Mesothelial cell of epicardium (in vitro differentiated cells): ENCODE measurements around the genes DTD2, GPR33, ARHGAP5 and AKAP6.

- PRO-cap, result no peak
These were observed 1.3 kb downstream of the NOVA1 start for GRCh38 chr14:26596388-26597104.

GRCh38 chr14:28785128-28785981 lies 18.8 kb downstream of the FOXG1 start:
- PRO-cap, result no peak

GRCh38 chr14:29345788-29346194 lies 579.2 kb downstream of the FOXG1 start:
- PRO-cap, result no peak

GRCh38 chr14:29663406-29664039 lies 264.1 kb downstream of the PRKD1 start:
- PRO-cap, result no peak

DNA sequence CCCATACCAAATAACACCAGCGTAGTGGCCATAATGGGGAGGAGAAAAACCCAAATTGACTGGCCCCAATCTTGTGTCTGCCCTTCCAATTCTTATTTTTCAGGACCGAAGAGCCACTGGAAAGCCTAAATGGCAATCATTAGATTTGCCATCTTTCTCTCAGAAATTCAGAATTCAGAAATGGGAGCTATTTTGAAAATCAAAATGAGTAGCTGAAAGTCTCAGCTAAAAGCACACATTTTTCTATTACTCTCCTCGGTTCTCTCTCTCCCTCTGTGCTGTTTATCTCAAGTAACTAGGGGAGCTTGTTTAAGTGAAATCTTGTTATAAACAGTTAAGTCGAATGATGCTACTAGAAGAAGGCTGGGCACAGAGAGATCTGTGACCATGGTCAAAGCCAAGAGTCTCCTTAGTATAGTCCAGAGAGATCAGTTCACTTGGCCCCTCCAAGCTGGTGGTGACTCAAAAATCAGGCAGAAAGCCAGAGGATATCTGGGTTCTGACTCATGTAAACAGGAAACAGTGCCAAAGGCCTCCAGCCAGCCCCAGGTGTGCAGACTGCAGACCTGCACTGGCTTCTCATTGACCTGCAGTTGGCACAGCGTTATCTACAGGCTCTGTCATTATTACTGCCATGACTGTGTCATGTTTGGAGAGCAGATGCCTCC lies 295.5 kb upstream of the PRKD1 start:
- PRO-cap, result no peak

DNA sequence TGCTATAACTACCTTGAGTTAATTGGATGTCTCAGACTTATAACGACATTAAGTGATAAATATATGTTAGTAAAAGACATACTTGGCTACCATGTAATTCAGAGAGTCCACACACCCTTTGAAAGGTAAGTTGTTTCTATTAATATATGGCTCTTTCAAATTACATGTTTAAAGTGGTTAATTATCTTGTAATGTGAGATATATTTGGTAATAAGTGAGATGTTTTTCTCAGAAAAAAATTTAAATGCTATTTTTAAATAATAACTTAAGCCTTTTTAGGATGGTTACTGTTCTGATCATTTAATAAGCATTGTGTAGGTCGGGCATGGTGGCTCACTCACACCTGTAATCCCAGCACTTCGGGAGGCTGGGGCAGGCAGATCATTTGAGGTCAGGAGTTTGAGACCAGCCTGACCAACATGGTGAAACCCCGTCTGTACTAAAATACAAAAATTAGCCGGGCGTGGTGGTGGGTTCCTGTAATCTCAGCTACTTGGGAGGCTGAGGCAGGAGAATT lies 9.8 kb upstream of the SCFD1 start:
- PRO-cap, result no peak

GRCh38 chr14:31206614-31207322 lies 825 bp downstream of the HECTD1 start:
- PRO-cap, result no peak

DNA sequence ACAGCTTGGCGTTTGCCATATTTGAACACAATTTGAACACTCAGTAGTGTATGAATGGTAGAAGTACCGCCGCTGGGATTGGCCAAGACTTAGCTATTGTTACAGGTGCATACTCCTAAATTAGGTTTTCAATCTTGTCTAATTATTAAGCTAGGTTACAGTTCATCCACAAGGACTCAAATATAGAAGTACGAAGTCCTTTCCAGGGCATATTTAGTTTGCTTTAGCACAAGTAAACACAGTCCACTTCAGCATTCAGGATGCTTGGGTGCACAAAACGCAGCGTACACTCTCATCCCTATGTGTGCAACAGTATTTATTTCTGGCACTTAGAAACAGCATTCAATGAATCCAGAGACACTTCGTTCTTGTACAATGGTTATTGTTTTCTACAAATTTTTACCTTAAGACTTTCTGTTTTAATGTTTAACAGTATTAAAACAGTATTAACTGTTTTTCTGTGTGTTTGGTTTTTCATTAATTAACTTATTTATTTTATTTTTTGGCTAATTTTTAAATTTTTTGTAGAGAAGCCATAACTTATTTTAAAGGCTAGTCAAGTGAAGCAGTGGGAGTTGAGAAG lies 50.6 kb upstream of the HECTD1 start:
- PRO-cap, result no peak

DNA sequence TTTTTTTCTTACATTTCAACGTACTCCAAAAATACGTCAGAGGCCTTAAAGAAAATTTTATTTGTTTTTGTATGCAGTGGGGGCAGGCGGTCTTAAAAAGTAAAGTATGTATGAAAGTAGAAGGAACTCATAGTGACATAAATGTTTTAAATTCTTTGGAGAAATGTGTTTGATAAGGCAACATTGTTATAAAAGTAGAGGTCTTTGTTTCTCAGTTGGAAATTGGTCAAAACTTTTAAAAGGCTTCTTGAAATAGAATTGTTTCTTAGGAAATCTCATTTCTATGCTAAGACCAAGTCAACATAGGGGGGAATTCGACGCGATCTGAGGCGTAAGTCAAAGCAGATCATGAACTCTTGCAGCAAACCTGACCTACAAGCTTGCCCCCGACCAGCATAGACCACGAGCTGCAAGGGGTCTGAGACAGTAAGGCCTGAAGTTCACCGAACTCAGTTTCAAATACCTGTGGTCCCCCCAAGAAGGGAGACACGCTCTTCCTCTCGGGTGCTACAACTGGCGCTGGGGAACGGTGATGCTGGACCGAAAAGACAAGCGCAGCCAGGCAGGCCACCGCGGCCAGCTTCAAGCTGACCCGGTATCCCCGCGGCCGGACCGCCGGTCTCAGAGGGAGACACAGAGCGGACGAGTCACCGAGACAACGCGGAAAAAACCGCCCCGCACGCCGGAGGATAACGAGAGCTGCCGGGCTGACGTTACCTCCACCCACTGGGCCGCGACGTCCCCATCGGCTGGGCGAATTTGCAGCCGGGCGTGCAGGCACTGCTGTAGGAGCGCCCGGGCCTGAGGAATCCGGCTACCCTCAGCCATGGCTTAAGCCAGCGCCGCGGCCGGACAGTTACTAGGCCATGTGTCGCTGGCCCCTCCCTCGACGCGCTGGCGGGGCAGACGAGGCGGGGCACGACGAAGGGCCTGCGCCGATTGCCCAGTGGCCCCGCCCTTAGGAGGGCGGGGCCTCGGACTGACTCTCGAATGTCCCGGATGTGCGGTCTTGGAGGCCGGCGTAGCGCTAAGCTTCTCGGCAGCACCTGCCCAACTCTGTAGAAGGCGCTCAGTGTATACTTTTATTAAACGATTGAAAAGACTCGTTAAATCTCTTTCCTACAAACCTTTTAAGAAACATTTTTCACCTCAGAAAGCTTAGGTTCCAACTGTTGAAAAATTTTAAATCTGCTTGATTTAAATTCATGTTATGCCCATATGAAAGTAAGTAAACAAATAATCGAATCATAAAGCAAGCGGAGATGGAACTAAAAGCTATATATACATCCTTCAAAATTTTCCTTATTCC lies at the start of gene DTD2:
DTD2 (minus strand) TSS at position 941 of the 1,309 bp plus-strand sequence.
- PRO-cap, result unidirectional peak, plus-strand start at position 507 of the sequence; unidirectional peak, minus-strand start at position 861 of the sequence

- PRO-cap, result no peak
These were observed at the start of gene GPR33 for GRCh38 chr14:31487808-31488333. TSS of gene GPR33 (minus strand) at chr14:31488039.

DNA sequence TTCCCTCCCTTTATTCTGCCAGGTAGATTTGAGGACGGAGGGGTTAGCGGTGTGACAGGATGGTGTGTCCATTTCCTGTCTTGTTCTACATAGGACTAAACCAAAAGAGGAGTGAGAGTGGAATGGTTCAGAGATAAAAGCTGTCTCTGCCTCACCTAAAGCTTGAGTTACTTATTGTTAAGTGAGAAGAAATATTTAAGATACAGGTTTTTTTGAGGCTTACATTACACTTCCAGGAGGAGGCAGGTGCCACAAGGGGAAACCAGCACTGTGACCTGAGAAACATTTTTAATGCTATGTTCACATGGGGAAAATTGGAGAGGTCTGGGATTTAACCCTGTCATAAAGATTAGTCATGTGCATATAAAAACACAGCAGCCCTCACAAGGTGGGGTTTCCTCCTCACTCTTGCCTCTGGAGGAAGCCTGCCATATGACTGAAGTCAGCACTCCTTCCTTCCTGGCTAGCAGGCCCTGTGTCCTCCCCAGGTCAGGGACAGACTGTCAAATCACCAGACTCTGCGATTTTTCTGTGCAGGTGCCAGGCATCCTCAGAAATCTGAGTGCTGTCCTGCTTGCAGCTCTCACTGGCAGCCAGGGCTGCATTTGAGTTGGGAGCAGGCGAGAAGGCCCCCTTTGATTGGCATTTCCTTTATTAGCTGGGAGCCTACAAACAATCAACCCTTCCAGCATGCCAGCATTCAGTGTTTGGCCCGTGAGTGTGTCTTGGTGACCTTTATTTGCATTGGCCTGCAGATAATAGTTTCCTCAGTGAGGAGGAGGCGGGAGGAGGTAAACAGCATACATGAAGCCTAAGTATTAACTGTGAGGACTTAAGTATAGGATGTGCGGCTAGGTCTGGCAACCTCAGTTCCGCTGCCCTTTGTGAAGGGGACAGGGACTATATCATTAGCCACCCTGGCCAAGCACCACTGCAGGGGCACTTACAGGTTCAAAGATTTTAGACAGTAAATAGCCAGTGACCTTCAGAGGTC lies 183.9 kb upstream of the ARHGAP5 start:
- PRO-cap, result no peak

- PRO-cap, result no peak
These were observed 141.0 kb upstream of the ARHGAP5 start for GRCh38 chr14:31936018-31936682.

GRCh38 chr14:32077207-32077576 lies at the start of gene ARHGAP5:
TSS of gene ARHGAP5 (plus strand) at chr14:32077304.
- PRO-cap, result bidirectional peak, plus-strand start at chr14:32077304, minus-strand start at chr14:32077327; bidirectional peak, plus-strand start at chr14:32077545, minus-strand start at chr14:32077536

DNA sequence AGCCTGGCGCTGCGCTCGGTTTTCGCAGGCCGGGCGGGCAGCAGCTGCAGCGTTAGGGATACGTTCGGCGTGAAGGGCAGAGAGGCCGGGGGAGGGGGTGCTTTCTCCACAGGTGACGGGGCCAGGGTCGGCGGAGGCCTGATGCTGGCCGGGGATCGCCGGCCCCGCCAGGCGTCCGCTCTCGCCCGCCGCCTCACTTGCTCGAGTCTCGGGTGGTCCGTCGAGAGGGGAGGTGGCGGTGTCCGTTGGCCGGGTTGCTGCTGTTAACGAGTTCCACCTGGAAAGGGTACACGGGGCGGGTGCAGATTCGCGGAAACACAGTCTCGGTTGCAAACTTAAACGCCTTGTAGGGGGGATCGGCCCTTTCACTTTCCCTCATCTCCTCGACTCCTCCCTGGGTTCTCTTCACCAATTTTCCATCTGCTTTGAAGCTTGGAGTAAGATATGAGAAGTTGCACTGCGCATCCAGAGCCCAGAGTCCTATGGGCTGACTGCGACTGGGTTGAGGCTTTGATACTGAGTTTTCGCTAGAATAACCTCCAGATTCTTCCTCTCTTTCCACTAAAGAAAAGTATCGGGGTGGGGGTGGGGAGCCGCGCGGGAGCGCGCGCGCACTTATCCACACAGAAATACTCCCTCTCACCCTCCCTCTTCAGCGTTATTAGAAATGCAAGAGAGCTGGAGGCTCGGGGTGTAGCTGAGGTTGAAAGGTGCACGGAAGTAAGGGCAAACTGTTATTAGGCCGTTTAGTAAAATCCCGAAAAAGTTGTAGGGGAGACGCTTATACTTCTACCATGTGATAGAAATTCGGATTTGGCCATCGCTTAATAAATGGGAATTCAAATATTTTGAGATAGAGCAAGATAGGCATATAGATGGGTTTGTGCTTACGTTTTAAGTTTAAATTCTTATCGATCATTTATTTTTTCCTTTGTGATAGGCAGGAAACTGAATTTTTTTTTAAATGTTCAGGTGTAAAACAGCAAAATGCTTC lies 770 bp downstream of the ARHGAP5 start:
- PRO-cap, result bidirectional peak, plus-strand start at position 655 of the sequence, minus-strand start at position 484 of the sequence

DNA sequence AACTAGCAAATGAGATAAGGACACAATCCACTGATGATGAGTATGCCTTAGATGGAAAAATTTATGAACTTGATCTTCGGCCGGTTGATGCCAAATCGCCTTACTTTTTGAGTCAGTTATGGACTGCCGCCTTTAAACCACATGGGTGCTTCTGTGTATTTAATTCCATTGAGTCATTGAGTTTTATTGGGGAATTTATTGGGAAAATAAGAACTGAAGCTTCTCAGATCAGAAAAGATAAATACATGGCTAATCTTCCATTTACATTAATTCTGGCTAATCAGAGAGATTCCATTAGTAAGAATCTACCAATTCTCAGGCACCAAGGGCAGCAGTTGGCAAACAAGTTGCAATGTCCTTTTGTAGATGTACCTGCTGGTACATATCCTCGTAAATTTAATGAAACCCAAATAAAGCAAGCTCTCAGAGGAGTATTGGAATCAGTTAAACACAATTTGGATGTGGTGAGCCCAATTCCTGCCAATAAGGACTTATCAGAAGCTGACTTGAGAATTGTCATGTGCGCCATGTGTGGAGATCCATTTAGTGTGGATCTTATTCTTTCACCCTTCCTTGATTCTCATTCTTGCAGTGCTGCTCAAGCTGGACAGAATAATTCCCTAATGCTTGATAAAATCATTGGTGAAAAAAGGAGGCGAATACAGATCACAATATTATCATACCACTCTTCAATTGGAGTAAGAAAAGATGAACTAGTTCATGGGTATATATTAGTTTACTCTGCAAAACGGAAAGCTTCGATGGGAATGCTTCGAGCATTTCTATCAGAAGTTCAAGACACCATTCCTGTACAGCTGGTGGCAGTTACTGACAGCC lies 15.6 kb downstream of the ARHGAP5 start:
- PRO-cap, result no peak

DNA sequence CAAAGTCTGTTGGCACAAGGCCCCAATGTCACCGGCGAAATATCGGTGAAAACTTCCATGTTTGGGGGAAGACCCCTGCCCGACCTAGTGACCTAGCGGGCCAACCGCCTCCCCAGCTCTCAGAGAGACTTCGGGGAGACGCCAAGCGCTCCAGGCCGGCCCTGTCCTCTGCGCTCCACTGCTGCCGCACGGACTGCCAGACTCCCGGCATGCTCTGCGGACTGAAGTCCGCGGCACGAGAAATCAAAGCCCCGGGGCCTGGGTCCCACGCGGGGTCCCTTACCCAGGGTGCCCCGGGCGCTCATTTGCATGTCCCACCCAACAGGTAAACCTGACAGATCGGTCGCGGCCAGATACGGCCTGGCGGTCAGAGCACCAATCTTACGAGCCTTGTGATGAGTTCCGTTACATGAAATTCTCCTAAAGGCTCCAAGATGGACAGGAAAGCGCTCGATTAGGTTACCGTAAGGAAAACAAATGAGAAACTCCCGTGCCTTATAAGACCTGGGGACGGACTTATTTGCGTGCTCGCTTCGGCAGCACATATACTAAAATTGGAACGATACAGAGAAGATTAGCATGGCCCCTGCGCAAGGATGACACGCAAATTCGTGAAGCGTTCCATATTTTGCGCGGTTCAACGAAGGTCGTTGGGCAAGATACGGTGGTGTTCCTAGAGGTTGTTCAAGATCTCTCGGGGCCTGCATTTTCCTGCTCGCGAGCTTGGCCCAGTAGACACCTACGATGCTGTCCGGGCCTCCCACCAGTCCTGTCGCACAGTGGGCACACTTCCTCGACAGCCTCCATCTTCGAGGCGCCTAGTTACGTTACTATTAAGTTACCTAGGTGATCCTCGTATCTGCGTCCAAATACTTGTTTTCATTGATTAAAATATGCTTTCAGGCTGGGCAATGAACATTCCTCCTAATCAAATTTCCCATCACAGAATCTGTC lies 124.7 kb downstream of the ARHGAP5 start:
- PRO-cap, result no peak

GRCh38 chr14:32328975-32329825 lies at the start of gene AKAP6:
TSS of gene AKAP6 (plus strand) at chr14:32329298.
- PRO-cap, result no peak

DNA sequence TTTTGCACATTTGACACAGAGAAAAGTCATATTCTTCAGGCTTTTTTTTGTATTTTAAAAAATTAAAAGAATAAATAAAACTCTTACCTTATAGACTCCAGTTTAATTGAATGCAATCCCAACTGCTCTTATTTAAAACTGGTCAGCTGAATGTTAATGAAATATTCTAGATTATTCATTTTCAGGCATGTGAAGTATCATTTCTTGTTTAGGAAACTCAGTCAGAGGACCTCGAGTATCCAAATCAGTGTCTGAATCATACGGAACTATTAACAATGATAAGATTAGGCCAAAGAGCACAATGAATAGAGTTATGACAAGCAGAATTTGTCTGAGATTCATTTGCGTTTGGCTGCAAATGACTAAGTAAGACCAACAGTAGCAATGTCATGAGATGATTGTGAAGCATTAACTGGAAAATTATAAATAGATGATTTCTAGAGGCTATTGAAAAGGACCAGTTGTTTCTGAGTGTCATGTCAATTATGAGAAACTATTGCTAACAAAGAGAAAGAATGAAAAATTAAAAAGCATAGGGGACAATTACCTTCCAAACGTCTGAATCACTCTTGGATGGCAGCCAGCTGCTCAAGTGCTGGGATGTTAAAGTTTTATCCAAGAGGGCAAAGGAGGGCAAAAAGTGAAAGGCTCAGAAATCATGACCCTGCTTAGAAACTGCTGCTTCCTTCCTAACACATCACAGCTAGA lies 88.8 kb downstream of the AKAP6 start:
- PRO-cap, result no peak

- PRO-cap, result no peak
These were observed 125.0 kb downstream of the AKAP6 start for GRCh38 chr14:32454071-32454559.

- PRO-cap, result no peak
These were observed 235.4 kb upstream of the NPAS3 start for GRCh38 chr14:32703138-32703832.